Liver (tissue), 9 donors: ENCODE data around the genes PPP4R3B and PNPT1.

DNA sequence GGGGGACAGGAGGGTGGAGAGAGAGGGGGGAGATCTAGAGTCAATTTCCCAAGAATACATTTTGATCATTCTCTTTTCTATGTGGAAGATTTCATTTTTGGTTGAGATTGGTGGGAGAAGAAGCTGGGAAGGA is 101.1 kb downstream of the SPTBN1 start:
- PRO-cap, 5 experiments, result no peak in any of the 5 experiments
- RAMPAGE, long total RNA, 2 experiments, result no peak in any of the 2 experiments

DNA sequence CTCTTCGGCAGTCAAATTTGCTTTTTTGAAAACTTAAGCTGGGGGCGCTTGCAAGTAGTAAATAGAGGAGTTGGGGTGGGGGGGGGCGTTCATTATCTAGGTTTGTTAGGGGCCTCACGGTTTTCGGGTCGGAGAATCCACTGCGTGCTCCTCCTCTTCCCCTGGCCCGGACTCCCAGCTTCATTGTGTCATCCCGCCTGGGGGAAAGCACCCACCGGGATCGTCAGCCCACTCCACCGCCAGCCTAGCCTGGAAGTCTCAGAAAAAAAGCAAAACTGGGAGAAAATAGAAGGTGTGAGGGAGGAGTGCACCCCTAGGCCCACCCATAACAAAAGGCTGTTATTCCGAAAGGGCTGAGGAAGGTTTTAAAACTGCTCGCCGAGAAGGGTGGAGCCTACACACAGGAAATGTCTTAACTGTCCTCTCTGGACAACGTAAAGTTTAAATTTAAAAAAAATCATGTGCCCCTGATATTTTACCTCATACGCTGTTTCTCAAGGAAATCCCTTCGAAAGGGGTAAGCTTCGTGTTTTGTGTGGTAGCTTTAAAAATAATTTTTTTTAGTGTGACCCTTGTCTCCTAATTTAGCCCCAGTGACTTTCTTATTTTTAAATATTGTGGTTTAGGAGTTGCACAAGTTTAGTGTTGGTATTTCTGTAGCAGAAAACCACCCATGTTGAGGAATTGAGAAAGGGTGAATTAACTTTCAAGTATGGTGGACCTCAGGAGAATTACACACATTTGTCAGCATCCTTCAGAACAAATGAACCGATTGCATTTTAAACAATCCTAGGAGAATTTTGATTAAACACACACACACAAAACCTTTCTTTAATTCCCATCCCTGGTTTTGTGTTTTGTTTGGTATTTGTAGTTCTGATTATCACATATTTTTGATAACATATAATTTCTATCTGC is 104.2 kb downstream of the SPTBN1 start:
- PRO-cap, 5 experiments, result peak in 5 of 5 experiments; most common plus-strand start position 183 of the sequence (in 3); most common minus-strand start position 176 of the sequence (in 4)
- RAMPAGE, long total RNA, 2 experiments, result no peak in any of the 2 experiments
- RRBS, result 0% methylated on average over 1 of the region's 20 CpGs

DNA sequence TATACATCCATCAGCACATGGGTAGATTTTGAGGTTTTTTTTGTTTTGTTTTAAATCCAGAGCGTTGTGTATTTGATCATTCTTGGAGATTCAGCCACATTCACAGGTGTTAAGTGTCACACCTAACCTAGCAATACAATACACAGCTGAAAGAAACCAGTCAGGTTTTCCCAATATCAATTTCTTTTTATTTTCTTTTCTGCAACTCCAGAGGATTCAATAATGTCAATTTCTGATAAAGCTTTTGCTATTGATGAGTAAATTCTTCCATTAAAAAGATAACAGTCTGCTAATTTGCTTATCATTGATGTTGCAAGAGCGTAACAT is 119.0 kb downstream of the SPTBN1 start:
- PRO-cap, 5 experiments, result no peak in any of the 5 experiments
- RAMPAGE, long total RNA, 2 experiments, result no peak in any of the 2 experiments
- RRBS, result no CpG with 5 or more reads among the region's 2 CpGs

DNA sequence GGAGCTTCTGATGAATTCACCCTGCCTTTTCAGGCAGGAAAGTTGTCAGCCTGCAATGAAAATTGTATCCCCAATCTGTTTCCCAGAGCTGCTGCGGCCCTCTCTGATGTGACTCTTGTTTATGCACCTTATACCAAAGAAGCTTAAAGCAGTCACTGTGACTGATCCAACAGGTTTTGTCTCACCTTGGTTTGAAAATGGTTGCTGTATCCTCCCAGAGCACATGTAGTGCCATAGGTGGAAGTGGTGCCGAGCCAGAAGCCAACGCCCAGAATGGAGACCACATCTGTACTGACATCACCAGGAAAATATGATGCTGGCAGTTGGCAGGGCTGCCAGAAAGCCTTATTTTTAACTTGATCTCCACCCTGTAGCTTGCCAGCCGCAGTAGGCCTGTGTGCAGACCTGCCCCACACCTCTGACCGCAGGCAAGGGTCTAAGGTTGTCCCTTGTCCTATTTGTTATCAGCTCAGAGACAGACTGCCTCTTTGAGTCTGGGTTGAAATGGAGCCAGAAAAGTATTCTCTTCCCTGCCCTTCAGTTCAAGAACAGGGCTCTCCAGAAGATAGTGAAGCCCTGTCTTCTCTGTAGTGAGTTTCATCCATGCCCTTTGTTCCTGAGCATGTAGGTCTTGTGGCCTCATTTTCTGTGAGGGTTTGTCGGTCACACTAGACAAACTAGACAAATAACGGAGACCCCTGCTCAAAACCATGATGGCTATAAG is 123.5 kb upstream of the EML6 start:
- PRO-cap, 5 experiments, result no peak in any of the 5 experiments
- RAMPAGE, long total RNA, 2 experiments, result no peak in any of the 2 experiments
- RRBS, result no CpG with 5 or more reads among the region's 7 CpGs

DNA sequence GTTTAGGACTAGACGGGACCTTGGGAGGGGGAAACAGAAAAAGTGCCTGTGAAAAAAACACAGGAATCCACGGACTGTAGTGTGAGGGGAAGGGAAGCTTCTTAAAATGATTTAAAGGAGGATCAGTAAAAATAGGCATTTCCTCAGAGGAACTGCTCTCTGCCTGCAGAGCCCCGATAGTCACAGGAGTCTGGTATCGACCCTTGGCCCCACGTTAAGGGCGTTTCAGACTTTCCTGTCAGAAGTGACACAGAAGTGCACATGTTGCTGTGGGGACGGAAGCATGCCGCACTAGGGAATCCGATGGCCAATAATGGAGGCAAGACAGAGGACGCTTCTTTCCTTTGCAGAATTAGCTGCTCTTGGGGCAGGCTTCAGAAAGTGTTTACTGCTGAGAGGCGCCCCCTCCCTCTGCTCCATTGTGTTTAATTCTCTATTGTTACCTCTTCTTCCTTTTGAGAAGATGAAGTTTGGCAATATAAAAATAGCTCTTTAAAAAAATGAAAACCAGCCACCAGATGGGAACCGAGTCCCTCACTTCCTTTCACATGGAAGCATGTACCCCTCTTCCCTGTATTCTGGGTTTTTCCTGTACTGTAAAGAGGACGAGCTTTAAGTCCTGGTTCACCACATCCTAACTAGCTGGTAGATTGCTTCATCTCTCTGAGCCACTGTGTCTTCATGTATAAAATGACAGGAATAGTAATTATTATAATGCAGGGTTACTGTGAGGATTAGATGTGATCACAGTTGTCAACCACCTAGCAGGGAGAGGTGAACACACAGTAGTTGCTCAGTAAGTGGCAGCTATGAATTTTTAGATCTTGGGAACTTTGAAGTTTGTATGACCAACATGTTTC is 118.5 kb upstream of the EML6 start:
- PRO-cap, 5 experiments, result no peak in any of the 5 experiments
- RAMPAGE, long total RNA, 2 experiments, result no peak in any of the 2 experiments
- RRBS, result no CpG with 5 or more reads among the region's 13 CpGs

GRCh38 chr2:54611822-54612566 is 111.5 kb upstream of the EML6 start:
- PRO-cap, 5 experiments, result no peak in any of the 5 experiments
- RAMPAGE, long total RNA, 2 experiments, result no peak in any of the 2 experiments
- RRBS, result no CpG with 5 or more reads among the region's 14 CpGs

GRCh38 chr2:54622087-54622697 is 101.3 kb upstream of the EML6 start:
- PRO-cap, 5 experiments, result no peak in any of the 5 experiments
- RAMPAGE, long total RNA, 2 experiments, result no peak in any of the 2 experiments
- RRBS, result no CpG with 5 or more reads among the region's 7 CpGs

DNA sequence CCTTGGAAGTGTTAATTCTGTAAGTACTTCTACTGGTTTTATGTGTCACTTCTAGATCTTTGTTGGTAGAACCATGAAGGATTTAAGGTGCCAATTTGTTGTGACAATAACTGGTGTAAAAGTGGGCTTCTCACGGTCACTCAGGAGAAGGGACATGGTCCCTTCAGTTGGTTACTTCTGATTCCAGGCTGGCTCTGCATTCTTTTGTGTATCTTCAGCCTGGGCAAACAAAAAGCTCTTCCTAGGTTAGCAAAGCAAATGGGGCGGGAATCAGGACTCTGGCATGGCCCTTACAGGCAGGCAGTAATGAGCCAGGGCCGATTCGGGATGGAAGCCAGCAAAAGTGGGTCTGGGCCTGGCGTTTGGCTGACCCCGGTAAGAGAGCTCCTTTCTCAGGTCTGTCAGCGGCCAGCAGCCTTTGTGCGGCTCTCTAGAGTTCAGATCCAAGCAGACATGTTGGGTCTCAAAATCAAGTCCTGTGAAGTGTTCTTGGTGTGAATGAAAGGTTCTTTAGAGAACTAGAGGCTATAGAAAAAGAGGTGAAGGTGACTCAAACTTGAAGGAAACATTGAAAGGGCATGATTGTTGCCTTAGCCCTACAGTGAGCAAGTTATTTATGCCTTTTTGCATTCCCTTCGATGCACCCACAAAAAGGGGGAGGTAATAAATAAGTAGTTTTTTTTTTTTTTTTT is 81.5 kb upstream of the EML6 start:
- PRO-cap, 5 experiments, result peak in 4 of 5 experiments; most common plus-strand start position 306 of the sequence (in 1); most common minus-strand start position 179 of the sequence (in 4)
- RAMPAGE, long total RNA, 2 experiments, result no peak in any of the 2 experiments
- RRBS, result no CpG with 5 or more reads among the region's 9 CpGs

DNA sequence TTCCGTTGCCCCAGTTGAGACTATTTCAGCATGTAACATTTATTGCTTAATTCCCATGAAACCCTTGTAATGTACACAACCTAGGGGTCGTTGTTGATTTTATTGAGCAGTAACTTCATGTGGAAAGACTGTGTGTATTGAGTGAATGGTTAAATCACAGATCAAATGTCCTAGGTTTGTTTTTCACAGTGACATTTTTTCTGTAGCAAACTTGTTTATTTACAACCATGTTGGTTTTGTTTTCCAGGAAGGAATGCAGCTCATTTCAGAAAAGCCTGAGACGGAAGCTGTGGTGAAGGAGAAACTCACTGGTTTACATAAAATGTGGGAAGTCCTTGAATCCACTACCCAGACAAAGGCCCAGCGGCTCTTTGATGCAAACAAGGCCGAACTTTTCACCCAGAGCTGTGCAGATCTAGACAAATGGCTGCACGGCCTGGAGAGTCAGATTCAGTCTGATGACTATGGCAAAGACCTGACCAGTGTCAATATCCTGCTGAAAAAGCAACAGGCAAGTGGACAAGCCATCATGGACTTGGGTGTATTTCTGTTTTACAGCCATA is 79.3 kb upstream of the EML6 start:
- PRO-cap, 5 experiments, result no peak in any of the 5 experiments
- RAMPAGE, long total RNA, 2 experiments, result no peak in any of the 2 experiments
- RRBS, result no CpG with 5 or more reads among the region's 6 CpGs

DNA sequence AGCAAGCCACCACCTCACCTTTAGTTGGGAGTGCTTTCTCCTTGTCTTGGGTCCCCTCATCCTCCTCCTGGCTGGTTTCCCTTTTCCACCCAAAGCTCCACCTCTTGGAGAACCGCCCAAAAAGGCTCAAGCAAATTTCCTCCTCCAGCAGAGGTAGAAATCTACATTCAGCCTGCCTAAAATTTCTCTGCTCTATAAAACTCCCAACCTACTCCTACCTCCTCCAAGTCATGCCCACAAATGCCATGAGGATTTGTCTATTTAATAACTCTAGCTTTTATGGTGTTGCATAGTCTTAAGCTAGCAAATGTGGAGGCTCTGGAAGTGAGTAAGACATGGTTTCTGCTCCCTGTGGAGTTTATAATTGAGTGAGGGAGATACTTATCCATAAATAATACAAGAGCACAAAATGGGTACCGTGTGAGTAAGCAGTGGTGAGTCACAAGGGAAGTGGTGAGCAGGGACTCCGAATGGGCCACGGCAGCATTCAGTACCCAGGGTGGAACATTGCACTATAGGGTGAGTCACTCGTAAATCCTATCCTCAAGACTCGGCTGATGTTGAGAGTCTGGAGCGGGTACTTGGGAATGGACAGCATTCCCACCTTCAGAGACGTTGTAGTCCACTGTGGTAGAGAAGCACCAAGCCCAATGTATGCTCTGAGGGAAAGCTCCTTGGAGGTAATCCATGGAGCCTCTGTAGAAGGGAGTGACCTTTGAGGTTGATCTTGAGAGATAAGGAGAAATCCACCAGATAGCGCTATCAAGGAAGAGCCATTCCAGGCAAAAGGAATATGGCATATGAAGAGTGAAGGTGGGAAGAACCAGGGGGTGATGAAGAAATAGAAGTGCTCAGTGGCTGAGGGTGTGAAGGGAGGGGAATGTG is 146.2 kb downstream of the RTN4 start:
- PRO-cap, 5 experiments, result no peak in any of the 5 experiments
- RAMPAGE, long total RNA, 2 experiments, result no peak in any of the 2 experiments
- RRBS, result no CpG with 5 or more reads among the region's 9 CpGs

- PRO-cap, 5 experiments, result no peak in any of the 5 experiments
- RAMPAGE, long total RNA, 2 experiments, result no peak in any of the 2 experiments
- RRBS, result no CpG with 5 or more reads among the region's 16 CpGs
These were observed 102.9 kb downstream of the RTN4 start for GRCh38 chr2:54947269-54947836.

DNA sequence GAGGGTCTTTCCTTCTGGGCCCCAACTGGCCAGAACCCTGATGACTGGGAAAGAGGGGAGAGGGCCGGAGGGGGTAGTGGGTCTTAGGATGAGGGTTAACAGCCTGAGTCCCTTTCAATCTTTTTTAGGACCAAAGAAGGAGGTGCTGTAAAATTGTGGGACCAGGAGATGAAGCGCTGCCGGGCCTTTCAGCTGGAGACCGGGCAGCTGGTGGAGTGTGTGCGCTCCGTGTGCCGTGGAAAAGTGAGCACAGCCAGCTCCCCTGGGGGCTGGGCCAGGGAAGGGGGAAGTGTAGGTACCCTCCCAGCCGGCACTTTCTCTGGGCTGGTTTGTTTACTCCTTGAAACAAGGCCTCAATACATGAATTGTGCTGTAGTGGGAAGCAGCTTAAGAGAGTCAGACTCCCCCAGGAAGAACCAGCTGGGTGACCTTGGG is 90.1 kb downstream of the RTN4 start:
- PRO-cap, 5 experiments, result no peak in any of the 5 experiments
- RAMPAGE, long total RNA, 2 experiments, result no peak in any of the 2 experiments
- RRBS, result no CpG with 5 or more reads among the region's 8 CpGs

DNA sequence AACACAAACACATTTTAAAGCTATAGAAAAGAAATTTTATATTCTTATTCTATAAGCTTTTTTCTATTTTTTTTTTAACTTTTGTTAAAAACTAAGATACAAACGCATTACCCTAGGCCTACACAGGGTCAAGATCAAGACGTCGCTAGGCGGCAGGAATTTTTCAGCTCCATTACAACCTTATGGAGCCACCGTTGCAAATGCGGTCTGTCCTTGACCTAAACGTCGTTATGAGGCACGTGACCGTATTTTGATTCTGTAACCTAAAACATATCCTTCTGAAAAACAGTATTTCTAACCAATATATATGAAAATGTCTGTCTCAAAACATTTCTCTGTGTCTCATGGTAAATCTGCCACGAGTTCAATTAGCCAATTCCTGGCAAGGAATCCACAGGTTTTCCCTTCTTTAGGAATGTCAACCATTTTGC is 1.8 kb downstream of the RTN4 start:
- PRO-cap, 5 experiments, result no peak in any of the 5 experiments
- RAMPAGE, long total RNA, 2 experiments, result no peak in any of the 2 experiments
- RRBS, result no CpG with 5 or more reads among the region's 11 CpGs

DNA sequence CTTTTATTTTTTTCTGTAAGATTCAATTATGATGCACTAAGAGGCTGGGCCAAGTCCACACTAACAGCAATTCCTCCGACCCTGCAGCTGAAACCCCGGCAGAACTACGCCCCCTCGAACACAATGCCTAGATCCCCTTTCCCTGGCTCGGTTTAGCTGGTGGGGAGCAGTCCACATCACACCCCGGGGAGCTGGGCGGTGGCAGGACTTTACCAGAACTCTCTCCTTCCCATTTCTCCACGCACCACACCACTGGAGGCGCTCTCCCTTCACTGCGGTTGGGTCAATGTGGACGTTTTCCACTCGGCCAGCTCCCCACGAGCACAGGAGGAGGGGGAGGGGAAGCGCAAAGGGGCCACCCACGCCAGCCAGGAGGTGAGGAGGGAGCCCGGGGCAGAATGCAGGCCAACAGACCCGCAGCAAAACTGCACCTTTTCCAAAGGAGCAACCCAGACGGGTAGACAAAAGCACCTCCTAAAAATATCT is 1.3 kb downstream of the RTN4 start:
- PRO-cap, 5 experiments, result peak in 2 of 5 experiments; most common plus-strand start position 326 of the sequence (in 2); most common minus-strand start position 238 of the sequence (in 2)
- RAMPAGE, long total RNA, 2 experiments, result no peak in any of the 2 experiments
- RRBS, result 14% methylated on average over 4 of the region's 18 CpGs

- PRO-cap, 5 experiments, result peak in 3 of 5 experiments; most common plus-strand start chr2:55049747 (in 3); most common minus-strand start chr2:55049629 (in 2)
- RAMPAGE, long total RNA, 2 experiments, result no peak in any of the 2 experiments
- RRBS, result 6% methylated on average over 14 of the region's 48 CpGs
These were observed 830 bp downstream of the RTN4 start for GRCh38 chr2:55049352-55049889.

DNA sequence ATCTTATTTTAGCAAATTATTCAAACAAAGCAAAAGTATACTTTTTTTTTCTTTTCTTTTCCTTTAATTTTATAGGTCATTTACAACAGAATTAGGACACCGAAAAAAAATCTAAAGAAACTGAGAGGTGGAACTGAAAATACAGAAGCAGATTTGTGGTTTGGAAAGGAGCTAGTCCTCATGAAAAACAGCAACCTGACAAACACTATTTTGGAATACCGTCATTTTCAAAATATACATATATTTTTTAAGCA is 2.9 kb downstream of the CCDC88A start:
- PRO-cap, 5 experiments, result no peak in any of the 5 experiments
- RAMPAGE, long total RNA, 2 experiments, result no peak in any of the 2 experiments
- RRBS, result no CpG with 5 or more reads among the region's 2 CpGs

DNA sequence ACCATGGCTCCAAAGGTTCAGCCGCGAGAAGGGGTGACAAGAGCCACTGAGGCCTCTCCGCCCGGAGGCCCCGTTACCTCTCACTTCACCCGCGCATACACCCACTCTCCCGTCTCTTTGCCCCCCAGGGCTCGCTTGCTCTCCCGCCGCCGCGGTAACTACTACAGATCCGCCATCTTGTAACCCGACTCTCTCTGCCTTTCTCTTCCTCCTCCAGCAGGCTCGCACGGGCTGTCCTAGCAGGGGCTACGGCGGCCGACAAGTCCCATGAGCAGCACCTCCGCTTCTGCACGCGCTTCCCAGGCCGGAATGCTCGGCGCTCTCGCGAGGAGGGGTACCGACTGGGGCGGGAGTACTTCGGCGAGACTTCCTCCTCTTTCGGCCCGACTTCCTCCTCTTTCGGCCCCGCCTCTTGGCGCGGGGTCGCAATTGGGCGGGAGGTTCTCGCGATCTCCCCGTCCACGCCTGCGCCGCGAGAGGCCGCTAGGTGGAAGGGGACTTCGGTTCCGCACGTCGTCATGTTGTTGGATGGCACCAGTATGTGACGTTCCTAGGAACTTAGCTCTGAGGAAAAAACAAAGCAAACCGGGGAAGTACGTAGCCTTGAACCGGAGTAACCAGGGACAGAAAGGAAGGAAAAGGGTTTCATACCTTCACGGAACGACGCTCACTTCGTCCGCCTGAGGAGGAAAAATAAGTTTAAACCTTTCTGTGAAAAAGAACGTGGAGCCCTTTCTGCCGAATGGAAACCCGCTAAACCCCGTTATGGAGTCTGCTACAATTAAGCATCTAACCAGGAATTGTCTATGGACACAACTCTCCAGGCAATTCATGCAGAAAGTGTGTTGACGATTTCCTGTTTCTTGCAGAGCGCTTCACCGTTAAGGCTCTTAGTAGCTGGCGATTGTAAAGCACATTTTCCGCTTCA is at the start of gene PPP4R3B:
TSS of gene PPP4R3B (minus strand) at position 208 of the 928 bp plus-strand sequence.
- PRO-cap, 5 experiments, result peak in 5 of 5 experiments; most common plus-strand start position 519 of the sequence (in 3); most common minus-strand start position 311 of the sequence (in 5)
- RAMPAGE, long total RNA, 2 experiments, result start-site peak on the minus strand in 2 of 2 experiments, centred at positions 199 to 284 of the sequence, 760 to 1,617 reads per replicate
- RRBS, result no CpG with 5 or more reads among the region's 70 CpGs

DNA sequence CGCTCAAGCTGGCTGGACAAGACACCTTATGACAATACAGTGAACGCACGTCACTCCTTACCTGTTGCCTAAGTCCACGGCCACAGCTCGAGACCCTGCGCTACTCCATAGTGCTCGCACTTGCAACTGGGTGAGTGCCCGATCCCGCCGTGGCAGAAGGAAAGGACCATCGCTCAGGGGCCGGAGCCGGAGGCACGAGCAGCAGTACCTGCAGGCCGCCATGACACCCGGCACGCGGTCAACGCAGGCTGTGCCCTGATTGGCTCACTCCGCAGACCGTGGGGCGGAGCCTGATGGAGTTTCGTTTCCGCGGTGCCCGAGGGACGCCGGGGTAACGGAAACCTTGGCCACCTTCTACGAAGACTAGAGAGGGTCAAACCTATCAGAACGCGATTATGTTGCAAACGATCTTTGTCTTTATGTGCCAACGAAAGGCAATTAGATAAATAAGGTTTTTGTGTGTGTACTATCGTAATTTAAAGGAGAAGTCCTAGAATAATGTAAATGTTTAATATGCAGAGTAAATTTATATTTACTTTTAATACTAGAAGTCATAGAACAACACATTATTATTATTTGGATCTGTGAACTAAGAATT is at the start of gene PNPT1:
TSS of gene PNPT1 (minus strand) at position 243 of the 598 bp plus-strand sequence.
- PRO-cap, 5 experiments, result peak in 5 of 5 experiments; most common plus-strand start position 293 of the sequence (in 1); most common minus-strand start position 234 of the sequence (in 5)
- RAMPAGE, long total RNA, 2 experiments, result start-site peak on the minus strand in 1 of 2 experiments, centred at position 231 of the sequence, 170 reads per replicate
- RRBS, result under 1% methylated on average over 10 of the region's 35 CpGs

DNA sequence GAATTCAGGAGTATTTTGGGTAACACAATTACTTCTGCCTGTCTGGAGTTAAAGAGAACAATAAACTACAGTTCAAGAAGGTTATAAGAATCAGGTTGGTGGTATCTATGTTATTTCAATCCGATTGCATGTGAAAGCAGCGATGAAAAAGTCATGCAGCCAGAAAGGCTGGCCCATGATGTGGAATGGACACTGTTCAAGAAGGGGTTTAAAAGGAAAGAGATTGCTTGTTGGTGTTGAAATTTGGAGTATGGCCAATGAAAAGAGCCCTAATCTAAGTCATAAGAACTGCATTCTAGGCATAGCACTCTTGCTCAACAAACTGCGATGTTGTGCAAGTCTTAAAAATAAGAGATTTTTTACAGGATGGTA is 61.4 kb downstream of the EFEMP1 start:
- PRO-cap, 5 experiments, result no peak in any of the 5 experiments
- RAMPAGE, long total RNA, 2 experiments, result no peak in any of the 2 experiments
- RRBS, result no CpG with 5 or more reads among the region's 3 CpGs

GRCh38 chr2:55917674-55918363 is 5.8 kb downstream of the EFEMP1 start:
- PRO-cap, 5 experiments, result no peak in any of the 5 experiments
- RAMPAGE, long total RNA, 2 experiments, result no peak in any of the 2 experiments
- RRBS, result 91% methylated on average over 5 of the region's 13 CpGs